Epidermal melanocyte (primary cell): ENCODE measurements around the genes BPI and ACTR5.

GRCh38 chr20:37314812-37315979 lies 25.7 kb downstream of the MANBAL start:
- RRBS: 37% methylated on average over 3 of the region's 26 CpGs

- RRBS: no CpG with 5 or more reads among the region's 17 CpGs
These were observed 26.9 kb downstream of the MANBAL start for GRCh38 chr20:37316130-37316977.

DNA sequence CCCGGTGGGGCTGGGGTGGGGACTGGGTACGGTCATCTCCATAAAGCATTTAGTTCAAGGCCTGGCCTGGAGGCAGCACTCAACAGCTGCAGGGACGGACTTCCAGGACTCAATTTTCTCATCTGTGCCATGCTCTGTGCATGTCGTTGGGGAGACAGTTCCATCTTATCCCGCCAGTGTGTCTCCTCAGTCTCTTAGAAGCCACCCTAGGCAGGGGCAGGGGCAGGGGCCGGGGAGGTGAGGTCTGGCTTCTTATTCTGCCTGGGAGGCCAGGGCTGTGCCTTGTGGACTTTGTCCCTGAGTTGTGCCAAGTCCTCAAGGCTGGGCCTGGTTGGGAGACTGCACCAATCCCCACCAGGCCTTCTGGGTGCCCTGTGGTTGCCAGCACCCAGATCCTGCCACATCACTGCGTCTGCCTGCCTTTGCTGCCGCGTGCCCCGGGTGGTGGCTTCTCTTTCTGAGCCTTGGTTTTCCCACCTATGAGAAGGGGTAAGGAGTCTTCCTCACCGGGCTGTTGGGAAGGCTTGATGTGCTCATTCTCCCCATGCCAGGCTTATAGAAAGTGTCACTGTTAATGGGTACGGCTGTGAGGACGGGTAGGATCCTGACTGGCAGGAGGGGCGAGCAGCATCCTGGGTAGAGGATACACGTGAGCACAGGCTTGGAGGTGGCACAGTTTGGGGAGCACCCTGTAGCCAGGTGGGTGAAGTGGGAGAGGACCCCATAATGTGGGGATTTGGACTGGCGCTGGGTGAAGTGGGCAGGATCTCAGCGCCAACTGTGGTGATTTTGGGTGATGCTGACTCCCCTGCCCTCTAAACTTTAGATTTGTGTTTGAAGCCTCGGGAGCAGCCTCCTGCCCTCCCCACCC lies 8.7 kb downstream of the SRC start:
- RRBS: 96% methylated on average over 2 of the region's 18 CpGs

GRCh38 chr20:37356865-37357345 lies 11.0 kb downstream of the SRC start:
- RRBS: 10% methylated on average over 4 of the region's 12 CpGs

- RRBS: no CpG with 5 or more reads among the region's 2 CpGs
These were observed 72.4 kb downstream of the SRC start for GRCh38 chr20:37418418-37418617.

DNA sequence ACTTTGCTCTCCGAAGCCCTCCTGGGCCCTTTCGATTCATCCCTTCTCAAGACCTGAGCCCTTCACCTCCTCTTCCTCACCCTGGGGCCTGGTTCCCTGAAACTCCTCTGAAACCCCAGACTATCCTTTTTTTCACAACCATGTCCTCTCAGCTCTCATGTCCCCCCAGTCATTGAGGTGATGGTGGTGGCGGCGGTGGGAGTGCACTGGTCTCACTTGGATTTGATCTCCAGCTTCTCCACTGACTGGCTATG lies 395 bp downstream of the CTNNBL1 start:
- RRBS: no CpG with 5 or more reads among the region's 4 CpGs

DNA sequence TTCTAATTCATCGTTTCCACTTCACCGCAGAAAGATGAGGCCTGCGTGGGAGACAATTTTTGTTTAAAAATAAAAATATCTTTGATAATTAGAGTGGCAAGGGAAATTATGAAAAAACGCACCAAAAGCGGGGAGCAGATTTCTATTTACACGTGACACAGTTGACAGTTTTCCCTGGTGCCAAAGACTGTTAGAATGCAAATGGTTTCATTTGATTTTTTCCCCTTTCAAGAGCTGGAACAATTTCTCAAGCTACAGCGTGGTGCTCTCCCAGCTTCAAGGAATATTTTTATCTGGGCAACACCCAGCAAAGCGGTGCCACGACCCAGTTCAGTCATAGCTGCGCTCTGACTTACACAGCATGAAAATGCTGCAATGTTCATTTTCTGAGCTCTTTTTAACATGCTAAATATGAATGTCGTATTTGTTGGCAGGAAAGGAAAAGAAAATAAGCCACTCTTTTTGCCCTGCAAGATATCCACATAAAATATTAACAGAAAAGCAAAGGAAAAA lies 47.3 kb downstream of the TTI1 start:
- RRBS: no CpG with 5 or more reads among the region's 11 CpGs

DNA sequence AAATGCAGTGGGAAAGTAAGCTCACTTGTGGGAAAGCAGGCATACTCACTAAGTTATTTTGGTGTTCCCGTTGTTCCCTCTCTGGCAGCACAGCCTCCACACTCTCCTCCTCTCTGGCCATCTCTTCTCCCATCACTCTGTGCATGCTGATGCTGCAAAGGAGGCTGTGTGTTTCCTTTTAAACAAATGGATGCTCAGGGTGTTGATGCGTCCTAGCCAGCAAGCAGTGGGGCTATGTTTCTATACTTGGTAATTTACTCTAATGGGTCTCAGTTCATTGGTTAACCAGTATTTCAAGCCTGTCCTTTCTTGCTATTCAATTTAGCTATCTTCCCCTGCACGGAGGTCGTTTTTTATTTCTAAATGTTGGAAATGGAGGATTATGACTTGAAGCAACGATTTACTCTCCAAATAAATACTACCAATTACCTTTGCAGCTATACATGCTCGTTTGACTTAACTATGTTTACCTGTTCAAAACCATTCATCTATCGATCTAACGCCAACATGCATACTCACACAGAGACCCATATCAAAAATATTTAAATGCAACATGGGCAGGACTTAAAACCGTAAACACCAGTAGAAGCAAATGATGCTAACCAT lies 44.4 kb downstream of the TTI1 start:
- RRBS: no CpG with 5 or more reads among the region's 9 CpGs

DNA sequence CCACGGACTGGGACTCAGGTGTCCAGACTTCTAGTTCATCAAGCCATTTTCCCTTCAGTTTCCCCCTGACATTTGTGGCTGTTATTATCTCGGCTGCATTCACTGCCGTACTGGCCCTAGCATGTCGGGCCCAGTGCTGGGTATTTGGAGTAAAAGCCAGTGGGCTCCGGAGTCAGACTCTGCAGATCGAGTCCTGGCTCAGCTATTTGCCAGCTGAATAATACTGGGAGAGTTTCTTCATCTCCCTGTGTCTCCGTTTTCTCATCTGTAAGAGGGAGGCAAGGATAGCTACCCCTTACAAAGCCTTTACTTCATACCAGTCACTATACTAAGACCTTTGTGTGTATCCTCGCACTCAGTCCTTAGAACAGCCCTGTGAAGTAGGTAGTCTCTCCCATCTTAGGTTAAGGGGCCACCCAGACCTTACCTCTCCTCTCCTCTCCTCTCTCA lies 776 bp downstream of the RPRD1B start:
- RRBS: no CpG with 5 or more reads among the region's 8 CpGs

DNA sequence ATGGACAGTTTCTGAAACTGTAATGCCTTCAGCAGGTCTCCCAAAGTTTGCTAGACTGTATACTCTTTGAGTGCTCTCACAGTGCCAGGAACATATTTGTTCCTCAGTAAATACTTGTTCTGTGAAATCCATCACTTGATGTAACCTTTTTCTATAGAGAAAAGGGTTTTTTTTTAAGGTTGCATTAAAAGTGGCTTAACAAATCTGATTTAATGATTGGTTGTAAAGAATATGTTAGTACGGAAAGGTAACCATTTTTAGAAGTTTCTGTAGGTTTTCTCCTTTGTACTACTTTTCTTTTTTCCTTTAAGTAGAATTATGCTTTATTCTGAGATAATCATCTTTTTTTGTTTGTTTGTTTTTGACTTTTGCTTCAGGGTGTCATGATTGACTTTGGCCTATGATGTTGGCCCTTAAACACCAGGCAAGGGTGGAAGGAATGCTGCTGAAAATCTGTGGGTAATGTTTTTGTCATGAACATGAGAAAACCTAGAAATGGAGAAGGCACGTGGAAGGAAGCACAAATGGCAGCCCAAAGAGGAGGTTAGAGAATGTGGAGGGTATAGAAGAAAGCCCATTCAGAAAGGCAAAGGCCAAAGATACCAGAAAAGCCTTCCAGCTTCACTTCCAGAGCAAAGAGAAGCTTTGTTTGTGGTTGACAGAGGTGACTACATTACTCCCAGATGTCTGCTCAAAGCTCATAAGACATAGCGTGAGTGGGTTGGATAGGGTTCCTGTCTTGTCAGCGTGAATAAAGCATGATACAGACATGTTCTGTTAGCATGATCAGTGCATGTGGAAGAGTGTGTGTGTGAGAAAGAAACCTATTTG lies 36.5 kb downstream of the RPRD1B start:
- RRBS: no CpG with 5 or more reads among the region's 4 CpGs

- RRBS: no CpG with 5 or more reads among the region's 16 CpGs
These were observed 35.1 kb downstream of the TGM2 start for GRCh38 chr20:38129760-38130586.

GRCh38 chr20:38141831-38142342 lies 23.2 kb downstream of the TGM2 start:
- RRBS: 100% methylated on average over 1 of the region's 12 CpGs

DNA sequence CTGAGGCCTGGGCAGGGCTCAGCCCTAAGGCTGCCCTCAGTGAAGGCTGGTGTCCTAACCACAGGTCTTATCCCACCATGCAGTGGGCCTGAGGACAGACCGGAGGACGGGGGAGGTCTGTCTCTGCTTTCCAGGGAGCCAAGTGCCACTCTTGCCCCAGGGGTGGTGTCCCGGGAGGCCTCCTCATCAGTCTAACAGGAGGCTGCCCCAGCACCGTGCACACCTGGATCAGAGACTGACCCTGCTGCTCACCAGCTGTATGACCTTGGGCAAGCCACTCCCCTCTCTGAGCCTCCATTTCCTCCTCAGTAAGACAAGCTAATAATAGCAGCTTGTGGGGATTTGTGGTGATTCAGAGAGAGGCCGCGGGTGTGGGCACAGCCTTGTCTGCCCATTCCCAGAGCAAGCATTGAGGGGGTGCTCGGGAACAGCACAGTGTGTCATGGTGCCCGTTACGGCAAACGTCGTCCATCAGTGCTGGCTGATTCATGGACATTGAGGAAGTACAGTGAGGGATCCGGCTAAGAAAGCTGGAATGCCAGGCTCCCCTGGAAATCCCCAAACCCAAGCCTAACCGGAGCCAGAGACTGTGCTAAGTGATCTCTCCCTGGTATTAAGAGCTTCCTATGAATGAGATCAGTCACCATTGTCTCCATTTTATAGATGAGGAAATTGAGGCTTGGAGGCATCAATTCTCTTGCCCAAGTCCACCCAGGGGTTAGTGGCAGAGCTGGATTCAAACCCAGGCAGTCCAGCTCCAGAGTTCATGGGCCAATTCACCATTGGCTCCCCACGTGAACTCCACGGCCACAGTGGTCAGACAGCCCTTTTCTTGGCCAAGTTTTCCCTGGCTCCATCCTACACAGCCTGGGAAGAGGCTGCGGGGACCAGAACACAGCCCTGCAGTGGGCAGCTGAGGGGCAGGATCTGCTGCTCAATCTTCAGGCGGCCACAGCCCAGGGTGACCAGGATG lies 20.8 kb downstream of the TGM2 start:
- RRBS: 62% methylated on average over 5 of the region's 17 CpGs

- RRBS: no CpG with 5 or more reads among the region's 13 CpGs
These were observed 6.1 kb upstream of the TGM2 start for GRCh38 chr20:38170848-38171929.

GRCh38 chr20:38303692-38304435 lies at the start of gene BPI:
BPI (plus strand) TSS chr20:38304156.
- RRBS: no CpG with 5 or more reads among the region's 22 CpGs

DNA sequence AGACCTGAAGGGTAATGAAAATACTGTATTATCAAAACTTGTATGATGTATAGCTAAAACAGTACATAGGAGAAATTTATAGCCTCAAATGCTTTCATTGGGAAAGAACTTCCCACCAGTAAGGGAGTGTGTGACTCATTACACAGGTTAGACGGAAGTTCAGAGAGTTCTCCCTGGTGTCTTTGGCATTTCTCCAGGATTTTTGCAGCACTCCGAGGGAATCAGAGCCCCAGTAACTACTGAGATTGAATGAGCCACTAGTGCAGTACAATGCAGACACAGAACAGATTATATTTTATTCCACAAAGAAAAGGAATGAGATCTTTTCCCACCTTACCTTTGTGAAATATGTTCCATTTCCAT lies 12.4 kb upstream of the RALGAPB start:
- RRBS: no CpG with 5 or more reads among the region's 2 CpGs

- RRBS: 8% methylated on average over 2 of the region's 81 CpGs
These were observed at the start of gene ACTR5 for GRCh38 chr20:38747816-38748578. ACTR5 (plus strand) TSS chr20:38748460.

DNA sequence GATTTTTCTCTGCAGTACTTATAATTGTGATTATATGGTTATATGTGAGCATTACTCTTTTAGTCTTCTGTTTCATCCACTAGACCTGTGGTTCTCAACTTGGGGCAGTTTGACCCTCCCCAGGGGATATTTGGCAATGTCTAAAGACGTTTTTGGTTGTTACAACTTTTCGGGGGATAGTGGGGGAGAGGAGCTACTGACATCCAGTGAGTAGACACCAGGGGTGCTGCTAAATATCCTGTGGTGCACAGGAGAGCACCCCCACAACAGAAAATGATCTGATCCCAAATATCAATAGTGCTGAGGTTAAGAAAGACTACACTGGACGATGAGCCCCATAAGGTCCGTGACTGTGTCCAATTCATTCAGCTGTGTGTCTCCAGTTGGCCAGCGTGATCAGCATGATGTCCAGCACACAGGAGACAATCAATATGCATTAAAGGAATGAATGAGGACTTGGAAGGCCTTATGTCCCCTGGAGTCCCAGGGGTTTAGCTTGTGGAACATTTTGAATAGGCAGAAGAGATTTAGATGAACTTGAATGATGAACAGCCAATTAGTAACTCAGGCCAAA lies 6.2 kb downstream of the PPP1R16B start:
- RRBS: no CpG with 5 or more reads among the region's 5 CpGs

- RRBS: no CpG with 5 or more reads among the region's 22 CpGs
These were observed 8.2 kb upstream of the FAM83D start for GRCh38 chr20:38917849-38918547.